GM23338 (cell line): Measurements from ENCODE around the genes CACNA2D2, ABHD14A and POC1A.

GRCh38 chr3:50339696-50340119 lies 928 bp downstream of the RASSF1 start:
- PRO-cap: no peak
- RAMPAGE, long total RNA: no peak

- PRO-cap: no peak
- RAMPAGE, long total RNA: no peak
Measured at GRCh38 chr3:50388896-50389455, 29.7 kb upstream of the TMEM115 start.

- PRO-cap: bidirectional peak, plus-strand start at chr3:50502982, minus-strand start at chr3:50502894; unidirectional peak, plus-strand start at chr3:50503370; bidirectional peak, plus-strand start at chr3:50503542, minus-strand start at chr3:50503634; bidirectional peak, plus-strand start at chr3:50503798, minus-strand start at chr3:50503663
- RAMPAGE, long total RNA: no peak
Measured at GRCh38 chr3:50502813-50503980, at the start of gene CACNA2D2. Gene CACNA2D2, minus strand, starts transcription at chr3:50503634.

- PRO-cap: no peak
- RAMPAGE, long total RNA: no peak
Measured at GRCh38 chr3:50625956-50626590, 9.1 kb downstream of the MAPKAPK3 start.

DNA sequence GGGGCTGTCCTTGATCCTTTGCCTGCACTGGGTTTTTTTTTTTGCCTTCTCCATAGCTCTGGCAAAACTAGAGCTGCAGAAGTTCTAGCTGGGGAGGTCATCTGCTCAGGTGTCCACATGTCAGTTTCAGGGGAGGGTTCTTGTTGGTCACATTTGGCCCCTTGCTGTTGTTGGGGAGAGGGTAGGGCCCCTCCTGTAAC lies 23.6 kb upstream of the DOCK3 start:
- PRO-cap: no peak
- RAMPAGE, long total RNA: no peak

DNA sequence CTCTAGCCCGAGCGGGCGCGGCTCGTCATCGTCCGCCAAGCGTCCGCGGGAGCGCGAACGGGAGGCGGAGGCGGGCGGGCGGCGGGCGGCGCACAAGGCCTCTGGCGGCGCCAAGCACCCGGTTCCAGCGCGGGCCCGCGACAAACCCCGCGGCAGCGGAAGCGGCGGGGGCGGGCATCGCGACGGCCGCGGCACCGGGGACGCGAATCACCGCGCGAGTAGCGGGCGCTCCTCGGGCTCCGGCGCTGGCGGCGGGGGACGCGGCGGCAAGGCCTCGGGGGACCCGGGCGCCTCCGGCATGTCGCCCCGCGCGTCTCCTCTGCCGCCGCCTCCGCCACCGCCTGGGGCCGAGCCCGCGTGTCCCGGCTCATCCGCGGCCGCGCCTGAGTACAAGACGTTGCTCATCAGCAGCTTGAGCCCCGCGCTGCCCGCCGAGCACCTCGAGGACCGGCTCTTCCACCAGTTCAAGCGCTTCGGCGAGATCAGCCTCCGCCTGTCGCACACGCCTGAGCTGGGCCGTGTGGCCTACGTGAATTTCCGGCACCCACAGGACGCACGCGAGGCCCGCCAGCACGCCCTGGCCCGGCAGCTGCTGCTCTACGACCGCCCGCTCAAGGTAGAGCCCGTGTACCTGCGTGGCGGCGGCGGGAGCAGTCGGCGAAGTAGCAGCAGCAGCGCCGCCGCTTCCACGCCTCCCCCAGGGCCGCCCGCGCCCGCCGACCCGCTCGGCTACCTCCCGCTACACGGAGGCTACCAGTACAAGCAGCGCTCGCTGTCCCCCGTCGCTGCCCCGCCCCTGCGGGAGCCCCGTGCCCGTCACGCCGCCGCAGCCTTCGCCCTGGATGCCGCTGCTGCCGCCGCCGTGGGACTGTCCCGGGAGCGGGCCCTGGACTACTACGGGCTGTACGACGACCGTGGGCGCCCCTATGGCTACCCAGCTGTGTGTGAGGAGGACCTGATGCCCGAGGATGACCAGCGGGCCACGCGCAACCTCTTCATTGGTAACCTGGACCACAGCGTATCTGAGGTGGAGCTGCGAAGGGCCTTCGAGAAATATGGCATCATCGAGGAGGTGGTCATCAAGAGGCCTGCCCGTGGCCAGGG lies 690 bp downstream of the RBM15B start:
- PRO-cap: bidirectional peak, plus-strand start at position 140 of the sequence, minus-strand start at position 116 of the sequence; bidirectional peak, plus-strand start at position 626 of the sequence, minus-strand start at position 321 of the sequence; bidirectional peak, plus-strand start outside the sequence, minus-strand start at position 1,000 of the sequence
- RAMPAGE, long total RNA: no peak

DNA sequence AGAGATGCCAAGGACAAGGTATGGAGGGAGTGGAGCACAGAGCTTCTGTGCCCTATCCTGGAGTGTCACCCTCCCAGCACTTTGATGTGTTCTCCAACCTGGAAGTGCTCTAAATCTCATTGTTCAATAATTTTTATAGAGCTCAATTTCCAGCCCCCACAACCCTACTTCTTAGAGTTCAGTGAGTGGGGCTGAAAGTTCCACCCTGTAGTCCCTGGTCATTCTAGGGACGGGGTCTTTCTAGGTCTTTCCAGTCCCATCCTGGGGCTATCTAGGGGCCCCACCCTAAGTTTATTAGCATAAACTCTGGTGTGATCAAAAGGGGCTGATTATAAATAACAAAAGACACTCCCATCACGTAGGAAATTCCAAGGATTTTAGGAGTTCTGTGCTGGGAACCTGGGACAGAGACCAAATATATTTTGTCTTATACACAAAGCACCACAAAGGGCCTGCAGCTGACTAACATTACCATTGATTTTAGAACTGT lies 41.8 kb downstream of the RAD54L2 start:
- PRO-cap: no peak
- RAMPAGE, long total RNA: no peak

DNA sequence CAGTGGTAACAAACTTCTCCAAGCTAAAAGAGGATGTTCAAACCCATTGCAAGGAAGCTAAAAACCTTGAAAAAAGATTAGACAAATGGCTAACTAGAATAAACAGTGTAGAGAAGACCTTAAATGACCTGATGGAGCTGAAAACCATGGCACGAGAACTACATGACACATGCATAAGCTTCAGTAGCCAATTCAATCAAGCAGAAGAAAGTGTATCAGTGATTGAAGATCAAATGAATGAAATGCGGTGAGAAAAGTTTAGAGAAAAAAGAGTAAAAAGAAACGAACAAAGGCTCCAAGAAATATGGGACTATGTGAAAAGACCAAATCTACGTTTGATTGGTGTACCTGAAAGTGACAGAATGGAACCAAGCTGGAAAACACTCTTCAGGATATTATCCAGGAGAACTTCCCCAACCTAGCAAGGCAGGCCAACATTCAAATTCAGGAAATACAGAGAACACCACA lies 22.0 kb upstream of the TEX264 start:
- PRO-cap: no peak
- RAMPAGE, long total RNA: no peak

GRCh38 chr3:51687297-51687920 lies 16.4 kb downstream of the TEX264 start:
- PRO-cap: no peak
- RAMPAGE, long total RNA: no peak

GRCh38 chr3:51941149-51941654 lies 502 bp downstream of the RRP9 start:
- PRO-cap: no peak
- RAMPAGE, long total RNA: no peak

DNA sequence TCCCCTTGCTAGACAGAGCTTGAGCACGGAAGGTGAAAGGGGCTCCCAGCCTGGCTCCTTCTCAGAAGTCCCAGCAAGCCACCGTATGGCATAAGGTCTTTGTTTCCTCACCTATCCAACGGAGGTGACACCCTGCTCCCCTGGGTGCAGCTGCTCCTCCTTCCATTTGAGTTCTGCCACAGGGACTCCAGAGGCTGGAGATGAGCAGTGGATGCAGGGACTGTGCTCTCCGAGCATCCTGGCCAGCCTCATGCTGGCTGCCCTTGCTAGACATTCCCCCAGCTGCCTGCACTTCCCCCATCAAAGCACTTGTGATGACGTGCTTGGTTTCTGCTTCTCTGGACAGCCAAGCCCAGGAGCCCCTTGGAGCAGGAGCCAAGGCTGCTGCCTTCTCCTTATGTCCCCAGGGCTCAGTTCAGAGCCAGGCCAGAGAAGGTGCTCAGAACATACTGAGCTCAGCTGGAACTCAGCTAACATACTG lies 4.5 kb downstream of the PCBP4 start:
- PRO-cap: no peak
- RAMPAGE, long total RNA: no peak

DNA sequence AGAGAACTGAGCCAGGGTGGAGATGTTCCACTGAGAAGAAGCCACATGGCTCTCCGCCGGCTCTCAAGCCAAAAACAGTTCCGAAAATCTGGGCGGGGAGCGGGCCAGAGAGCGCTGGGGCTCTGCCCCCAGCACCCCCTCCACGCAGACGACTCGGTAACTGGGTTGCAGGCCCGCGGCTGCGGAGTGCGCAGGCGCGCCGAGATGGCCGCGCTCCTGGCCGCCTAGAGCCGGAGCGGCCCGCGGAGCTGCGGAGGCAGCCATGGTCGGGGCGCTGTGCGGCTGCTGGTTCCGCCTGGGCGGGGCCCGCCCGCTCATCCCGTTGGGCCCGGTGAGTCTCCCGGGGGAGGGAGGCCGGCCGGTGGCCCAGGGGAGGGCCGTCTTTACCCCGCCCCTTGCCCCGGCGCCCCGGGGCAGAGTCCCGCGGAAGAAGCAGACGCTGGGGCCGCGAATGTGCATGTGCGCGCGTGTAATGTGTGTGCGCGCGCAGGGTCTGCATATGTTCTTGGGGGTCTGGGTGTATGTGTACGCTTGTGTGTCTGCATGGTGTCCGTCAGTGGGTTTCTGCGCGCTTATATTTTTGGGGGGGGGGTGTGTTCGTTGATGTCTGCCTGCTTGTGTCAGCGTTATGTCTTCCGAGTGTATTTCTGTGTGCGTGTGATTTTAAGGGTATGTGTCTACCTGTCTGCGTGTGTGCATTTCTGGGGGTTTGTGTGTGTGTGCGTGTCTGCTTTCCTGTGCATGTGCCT lies at the start of gene ABHD14A:
TSS of gene ABHD14A (plus strand) at position 191 of the 749 bp plus-strand sequence.
- PRO-cap: bidirectional peak, plus-strand start at position 245 of the sequence, minus-strand start at position 278 of the sequence
- RAMPAGE, long total RNA: no peak

DNA sequence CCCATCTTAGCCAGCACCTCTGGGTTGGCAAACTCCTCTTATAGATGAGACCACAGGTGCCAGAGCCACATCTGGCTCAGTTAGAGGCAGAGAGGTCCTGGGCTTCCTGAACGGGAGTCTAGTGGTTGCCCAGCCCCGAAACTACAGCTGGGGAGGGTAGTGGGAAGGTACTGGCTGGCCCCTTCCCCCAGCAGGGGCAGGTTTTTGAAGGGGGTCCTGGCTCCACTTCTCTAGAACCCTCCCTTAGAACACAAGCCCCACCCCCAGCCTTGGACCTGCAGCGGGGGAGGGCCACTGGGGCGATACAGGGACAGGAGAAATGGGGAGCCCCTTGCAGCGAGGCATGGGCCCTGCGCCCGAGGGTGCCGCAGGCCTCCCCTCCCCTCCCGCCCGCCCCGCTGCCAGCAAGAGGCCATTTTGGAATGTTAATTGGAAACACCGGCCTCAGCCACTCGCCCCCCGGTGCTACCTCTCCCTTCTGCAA lies 1.6 kb downstream of the DUSP7 start:
- PRO-cap: no peak
- RAMPAGE, long total RNA: no peak

- PRO-cap: bidirectional peak, plus-strand start at chr3:52154146, minus-strand start at chr3:52154118; bidirectional peak, plus-strand start at chr3:52154521, minus-strand start at chr3:52154394
- RAMPAGE, long total RNA: no peak
Measured at GRCh38 chr3:52154059-52154626, at the start of gene POC1A. Gene POC1A, minus strand, starts transcription at chr3:52154423.

- PRO-cap: no peak
- RAMPAGE, long total RNA: no peak
Measured at GRCh38 chr3:52178095-52178616, 19.8 kb upstream of the ALAS1 start.

GRCh38 chr3:52234923-52235552 lies 3.9 kb downstream of the TWF2 start:
- PRO-cap: no peak
- RAMPAGE, long total RNA: no peak

DNA sequence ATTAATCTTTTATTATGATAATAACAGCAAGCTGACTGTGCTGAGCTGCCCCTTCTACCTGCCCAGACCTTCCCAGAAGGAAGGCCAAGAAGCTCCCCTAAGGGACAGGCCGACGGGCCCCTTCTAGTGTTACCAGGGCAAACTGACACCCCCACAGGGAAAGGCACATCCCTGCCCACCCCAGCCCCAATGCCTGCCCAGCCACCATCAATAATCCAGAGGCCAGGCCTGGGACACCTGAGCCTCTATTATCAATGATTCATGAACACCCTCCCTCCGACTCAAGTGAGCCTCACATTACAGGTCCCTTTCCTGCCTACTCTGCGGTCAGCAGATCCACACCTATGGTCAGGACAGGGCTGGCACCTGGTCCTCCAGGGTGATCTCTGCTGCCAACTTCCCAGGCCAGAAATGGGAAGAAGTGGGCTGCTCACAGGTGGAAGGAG lies 1.9 kb downstream of the TWF2 start:
- PRO-cap: no peak
- RAMPAGE, long total RNA: no peak

GRCh38 chr3:52255728-52256530 lies 10.4 kb downstream of the PPM1M start:
- PRO-cap: no peak
- RAMPAGE, long total RNA: no peak

DNA sequence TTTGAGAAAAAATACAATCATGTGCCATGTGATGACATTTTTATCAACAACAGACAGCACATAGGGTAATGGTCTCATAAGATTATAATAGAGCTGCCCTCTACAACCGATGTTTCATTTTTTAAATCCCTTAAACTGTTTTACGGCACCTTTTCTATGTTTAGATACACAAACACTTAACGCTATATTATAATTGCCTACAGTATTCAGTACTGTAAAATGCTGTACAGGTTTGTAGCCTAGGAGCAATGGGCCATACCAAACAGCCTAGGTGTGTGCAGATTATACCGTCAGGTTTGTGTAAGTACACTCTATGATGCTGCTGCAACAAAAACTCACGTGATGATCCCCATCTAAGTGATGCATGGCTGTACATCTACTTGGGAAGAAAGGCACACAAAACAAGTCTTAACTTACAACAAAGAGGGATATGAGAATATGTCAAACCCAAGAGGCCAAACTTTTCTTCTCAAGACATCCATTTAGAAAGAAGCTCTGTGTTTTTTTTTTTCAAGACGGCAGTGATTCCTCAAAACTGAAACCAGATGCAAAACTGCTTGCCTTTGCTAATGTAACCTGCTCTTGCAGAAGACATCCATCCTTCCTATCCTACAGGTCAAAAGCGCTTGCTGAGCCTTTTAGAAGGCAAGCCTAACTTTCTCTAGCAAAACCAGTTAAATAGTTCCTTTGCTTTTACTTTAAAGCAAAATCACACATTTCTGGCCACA lies 7.2 kb downstream of the WDR82 start:
- PRO-cap: no peak
- RAMPAGE, long total RNA: no peak

- PRO-cap: no peak
- RAMPAGE, long total RNA: no peak
Measured at GRCh38 chr3:52372905-52373475, 36.8 kb downstream of the BAP1 start.